Measurements from ENCODE around the gene IFT81.

DNA sequence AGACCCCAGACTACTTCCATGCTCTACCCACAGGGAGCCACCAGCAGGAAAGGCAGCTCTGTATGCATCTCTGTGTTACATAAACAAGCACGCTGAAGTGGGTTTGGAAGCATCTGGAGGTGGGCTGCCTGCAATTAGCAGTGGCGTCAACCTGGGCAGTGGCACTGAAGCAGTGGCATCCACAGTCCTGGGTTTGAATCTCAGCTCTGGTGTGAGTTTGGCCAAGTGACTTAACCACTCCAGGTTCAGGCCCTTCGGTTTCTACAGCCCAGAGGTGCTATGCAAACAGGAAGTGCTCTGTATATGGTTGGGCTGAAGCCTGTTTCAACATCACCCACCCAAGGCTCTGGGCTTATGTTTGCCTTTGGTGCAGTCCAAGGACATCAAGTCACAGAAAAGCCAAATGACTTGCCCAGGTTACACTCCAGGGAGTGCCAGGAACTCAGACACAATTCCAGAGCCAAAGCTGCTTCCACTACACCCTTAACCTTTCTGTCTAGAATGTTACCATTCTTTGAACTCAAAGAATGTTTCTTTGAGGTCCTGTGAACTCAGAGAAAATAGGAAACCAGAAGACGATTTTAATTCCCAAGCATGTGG lies 16.0 kb downstream of the GLTP start:
- PRO-cap = no peak
- RAMPAGE, long total RNA, 3 experiments = no peak in any of the 3 experiments

- PRO-cap = no peak
- RAMPAGE, long total RNA, 3 experiments = start-site peak on the plus strand in 1 of 3 experiments, at chr12:109908076-109908669 at its widest, 53 reads per replicate
Measured at GRCh38 chr12:109908214-109908787, 8.2 kb downstream of the TCHP start.

- PRO-cap = bidirectional peak, plus-strand start at chr12:110124389, minus-strand start at chr12:110124125
- RAMPAGE, long total RNA, 3 experiments = start-site peak on the plus strand in 2 of 3 experiments, at chr12:110124343-110124430 at its widest, 23 to 56 reads per replicate
Measured at GRCh38 chr12:110123875-110125062, at the start of gene IFT81. Gene IFT81 (plus strand): TSS chr12:110124357.

GRCh38 chr12:110244714-110245307 lies 36.2 kb upstream of the ATP2A2 start:
- PRO-cap = no peak
- RAMPAGE, long total RNA, 3 experiments = no peak in any of the 3 experiments

GRCh38 chr12:110279730-110279961 lies 1.4 kb upstream of the ATP2A2 start:
- PRO-cap = no peak
- RAMPAGE, long total RNA, 3 experiments = no peak in any of the 3 experiments

GRCh38 chr12:110317696-110318490 lies 36.8 kb downstream of the ATP2A2 start:
- PRO-cap = no peak
- RAMPAGE, long total RNA, 3 experiments = no peak in any of the 3 experiments

DNA sequence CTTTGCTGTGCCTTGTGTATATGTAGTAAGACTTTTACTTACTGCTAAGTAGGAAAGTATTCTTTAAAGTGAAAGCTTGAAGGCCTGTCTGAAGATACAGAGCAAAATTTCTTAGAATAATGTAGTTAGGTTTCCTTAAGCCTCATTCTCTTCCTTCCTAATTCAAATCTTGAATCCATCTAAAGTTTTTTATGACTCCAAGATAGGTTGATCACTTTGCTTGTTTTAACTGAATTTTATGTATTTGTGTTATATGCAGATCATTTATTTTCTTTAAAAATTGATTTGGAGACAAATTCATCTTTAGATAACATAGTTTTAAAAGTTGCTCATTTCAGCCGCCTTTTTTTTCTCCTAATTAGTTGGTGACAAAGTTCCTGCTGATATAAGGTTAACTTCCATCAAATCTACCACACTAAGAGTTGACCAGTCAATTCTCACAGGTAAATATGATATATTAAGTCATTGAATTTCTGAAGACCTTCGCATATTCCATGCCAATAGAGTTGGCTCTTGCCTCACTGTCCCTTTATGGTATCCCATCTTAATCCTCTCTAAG lies 41.7 kb downstream of the ATP2A2 start:
- PRO-cap = no peak
- RAMPAGE, long total RNA, 3 experiments = no peak in any of the 3 experiments

DNA sequence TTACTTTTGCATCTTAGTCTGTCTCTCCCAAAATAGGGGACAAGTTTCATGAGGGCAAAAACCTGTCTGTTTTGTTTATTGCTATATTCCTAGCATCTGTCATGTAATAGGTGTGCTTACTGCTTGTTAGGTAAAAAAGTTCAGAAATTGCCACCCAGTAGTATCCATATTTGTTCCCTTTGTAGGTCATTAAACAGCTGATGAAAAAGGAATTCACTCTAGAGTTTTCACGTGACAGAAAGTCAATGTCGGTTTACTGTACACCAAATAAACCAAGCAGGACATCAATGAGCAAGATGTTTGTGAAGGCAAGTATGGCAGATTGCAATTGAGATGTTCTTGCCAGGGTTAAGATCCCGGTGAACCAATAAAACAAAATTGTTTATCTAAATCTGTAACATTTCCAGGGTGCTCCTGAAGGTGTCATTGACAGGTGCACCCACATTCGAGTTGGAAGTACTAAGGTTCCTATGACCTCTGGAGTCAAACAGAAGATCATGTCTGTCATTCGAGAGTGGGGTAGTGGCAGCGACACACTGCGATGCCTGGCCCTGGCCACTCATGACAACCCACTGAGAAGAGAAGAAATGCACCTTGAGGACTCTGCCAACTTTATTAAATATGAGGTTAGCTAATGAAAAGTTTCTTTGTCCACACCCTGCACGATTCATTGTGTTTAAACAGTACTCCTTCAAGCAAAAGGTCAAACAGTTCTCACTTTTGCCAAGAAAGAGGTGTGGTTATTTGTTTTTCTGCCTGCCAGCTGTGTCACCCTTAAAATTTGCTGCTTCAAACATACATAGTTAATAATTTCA lies 58.3 kb downstream of the ATP2A2 start:
- PRO-cap = no peak
- RAMPAGE, long total RNA, 3 experiments = no peak in any of the 3 experiments

GRCh38 chr12:110342099-110342865 lies 61.2 kb downstream of the ANAPC7 start:
- PRO-cap = no peak
- RAMPAGE, long total RNA, 3 experiments = no peak in any of the 3 experiments

GRCh38 chr12:110346130-110347038 lies 57.1 kb downstream of the ANAPC7 start:
- PRO-cap = no peak
- RAMPAGE, long total RNA, 3 experiments = no peak in any of the 3 experiments

DNA sequence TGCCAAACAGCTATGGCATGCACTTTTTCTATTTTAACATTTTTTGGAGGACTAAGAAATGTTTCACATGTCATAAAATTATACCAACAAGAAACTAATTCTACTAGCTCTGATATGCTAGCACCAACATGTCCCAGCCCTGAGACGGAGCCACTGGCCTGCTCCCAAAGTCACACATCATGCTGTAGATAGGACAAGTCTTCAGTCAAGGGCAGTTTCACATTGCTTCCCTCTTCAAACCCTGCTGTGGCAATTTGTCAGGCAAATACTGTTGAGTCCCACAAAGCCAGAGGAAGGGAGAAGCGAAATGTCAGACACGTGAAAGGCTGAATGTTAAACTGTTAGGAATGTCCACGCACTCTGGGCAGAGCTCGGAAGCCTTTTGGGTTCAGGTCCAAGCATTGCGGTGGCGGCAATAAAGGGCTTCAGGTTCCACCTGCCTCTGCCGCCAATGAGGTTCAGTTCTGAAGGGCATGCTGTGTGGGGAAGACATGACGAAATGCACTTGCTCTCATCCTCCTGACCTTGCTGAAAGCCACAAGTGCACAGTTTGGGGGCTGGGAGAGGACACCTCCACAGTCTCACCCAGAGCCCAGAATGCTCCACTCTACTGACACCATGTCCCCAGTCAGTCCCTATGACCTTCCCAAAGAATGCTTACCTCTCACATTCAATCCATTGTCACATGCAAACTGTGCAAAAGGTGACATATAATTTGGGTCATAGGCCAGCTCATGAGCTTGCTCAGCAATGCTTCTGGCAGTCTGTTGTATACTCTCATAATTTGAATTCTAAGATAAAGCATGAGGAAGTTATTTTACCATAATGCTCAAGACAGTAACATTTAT lies 35.6 kb downstream of the RAD9B start:
- PRO-cap = no peak
- RAMPAGE, long total RNA, 3 experiments = no peak in any of the 3 experiments

- PRO-cap = no peak
- RAMPAGE, long total RNA, 3 experiments = no peak in any of the 3 experiments
Measured at GRCh38 chr12:110627538-110628126, 13.7 kb downstream of the TCTN1 start.

DNA sequence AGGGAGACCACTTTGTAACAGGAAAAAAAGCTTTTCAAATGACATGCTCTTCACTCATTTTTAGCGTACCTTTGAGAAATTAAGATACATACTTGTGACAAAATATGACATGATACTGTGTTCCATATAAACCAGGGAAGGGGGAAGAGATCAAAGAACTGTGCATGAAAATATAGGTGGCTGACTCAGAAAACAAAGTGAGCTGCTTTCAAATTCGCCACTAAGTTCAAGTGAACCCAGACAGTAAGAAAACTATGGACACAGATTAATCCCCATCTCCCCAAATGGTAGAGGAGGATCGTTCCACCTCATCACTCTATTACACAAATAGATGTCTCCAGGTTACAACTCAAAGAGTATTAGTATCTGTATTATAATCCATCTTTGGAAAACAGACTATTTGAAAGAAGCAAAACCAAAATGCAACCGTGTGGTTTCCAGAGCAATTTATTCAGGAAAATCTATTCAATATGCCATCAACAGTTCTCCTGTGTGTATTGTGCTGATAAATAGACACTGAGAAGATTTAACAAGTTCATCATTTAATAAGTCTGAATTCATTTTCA lies 23.2 kb downstream of the PPP1CC start:
- PRO-cap = no peak
- RAMPAGE, long total RNA, 3 experiments = no peak in any of the 3 experiments

DNA sequence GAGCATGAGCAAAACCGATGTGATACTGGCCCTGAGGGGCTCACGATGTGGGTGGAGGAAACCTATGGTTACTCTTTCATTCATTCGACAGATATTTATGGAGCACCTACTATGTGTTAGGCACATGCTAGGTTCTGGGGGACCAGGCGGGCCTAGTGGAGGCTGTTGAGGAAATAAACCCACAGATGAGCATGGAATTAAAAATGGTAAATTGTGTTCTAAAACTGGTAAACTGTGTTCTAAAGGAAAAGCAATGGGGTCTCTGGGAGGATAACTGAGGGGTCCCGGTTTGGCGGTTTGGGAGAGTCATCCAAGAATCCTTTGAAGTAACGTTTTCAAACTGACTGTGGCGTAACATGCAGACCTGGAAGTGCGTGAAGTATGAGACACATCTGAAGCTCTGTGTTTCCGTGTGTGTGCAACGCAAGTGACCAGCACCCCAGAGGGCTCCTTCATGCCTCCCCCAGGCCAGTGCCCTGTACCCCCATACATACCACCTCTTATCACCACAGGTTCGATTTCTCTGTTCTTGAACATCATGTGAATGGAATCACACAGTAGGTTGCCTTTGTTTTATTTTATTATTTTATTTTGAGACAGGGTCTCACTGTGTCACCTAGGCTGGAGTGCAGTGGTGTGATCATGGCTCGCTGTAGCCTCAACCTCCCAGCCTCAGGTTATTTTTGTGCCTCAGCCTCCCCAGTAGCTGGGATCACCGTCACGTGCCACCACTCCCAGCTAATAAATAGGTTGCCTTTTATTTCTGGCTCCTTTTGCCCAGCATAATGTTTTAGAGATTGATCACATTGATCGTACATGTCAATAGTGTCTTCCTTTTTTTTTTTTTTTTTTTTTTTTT lies 15.1 kb downstream of the SH2B3 start:
- PRO-cap = no peak
- RAMPAGE, long total RNA, 3 experiments = no peak in any of the 3 experiments

GRCh38 chr12:111427306-111428075 lies 21.8 kb downstream of the SH2B3 start:
- PRO-cap = no peak
- RAMPAGE, long total RNA, 3 experiments = no peak in any of the 3 experiments

DNA sequence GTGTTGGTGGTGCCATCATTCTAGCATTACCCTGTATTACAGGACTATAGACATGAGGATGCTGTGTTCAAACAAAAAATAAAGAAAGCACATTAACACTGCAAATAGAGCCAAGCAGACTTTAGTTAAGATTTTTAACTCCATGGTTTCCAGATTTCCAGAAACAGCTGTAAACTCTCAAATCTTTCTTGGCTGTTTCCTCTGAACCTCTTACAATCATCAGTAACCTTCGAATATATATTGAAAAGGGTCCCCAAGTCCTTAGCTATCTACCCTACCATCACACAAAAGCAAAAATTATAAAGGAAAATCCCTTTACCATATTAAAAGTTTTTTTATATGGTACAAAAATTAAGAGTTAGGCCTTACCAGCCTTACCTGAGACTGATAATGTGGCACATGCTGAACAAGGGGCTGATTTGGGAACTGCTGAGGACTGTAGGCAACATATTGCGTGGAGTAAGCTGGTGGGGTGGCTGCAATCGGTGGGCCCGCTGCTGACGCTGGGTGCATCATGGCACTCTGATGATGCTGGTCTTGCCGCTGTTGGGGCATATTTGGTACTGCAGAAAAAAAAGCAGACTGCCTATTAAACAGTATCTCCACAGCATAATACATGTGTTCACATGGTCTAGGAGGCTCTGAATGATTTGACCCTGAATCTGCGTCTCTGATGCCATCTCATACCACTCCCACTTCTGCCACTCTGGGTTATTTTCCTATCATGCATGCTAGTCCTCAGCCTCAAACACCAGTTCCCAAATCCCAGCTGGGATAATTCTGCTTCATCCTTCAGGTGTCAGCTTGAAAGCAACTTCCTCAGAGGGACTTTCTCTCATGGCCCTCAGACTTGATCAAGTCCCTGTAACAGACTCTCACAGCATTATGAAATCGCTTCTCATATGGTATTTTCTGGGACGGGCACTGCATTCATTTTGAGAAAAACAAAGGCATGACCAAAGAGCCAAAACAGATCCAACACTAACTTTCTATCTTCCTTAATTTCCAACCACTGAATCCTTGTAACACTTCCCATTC lies 64.8 kb downstream of the SH2B3 start:
- PRO-cap = no peak
- RAMPAGE, long total RNA, 3 experiments = no peak in any of the 3 experiments

- PRO-cap = no peak
- RAMPAGE, long total RNA, 3 experiments = no peak in any of the 3 experiments
Measured at GRCh38 chr12:111509749-111510182, 89.3 kb downstream of the ATXN2 start.

DNA sequence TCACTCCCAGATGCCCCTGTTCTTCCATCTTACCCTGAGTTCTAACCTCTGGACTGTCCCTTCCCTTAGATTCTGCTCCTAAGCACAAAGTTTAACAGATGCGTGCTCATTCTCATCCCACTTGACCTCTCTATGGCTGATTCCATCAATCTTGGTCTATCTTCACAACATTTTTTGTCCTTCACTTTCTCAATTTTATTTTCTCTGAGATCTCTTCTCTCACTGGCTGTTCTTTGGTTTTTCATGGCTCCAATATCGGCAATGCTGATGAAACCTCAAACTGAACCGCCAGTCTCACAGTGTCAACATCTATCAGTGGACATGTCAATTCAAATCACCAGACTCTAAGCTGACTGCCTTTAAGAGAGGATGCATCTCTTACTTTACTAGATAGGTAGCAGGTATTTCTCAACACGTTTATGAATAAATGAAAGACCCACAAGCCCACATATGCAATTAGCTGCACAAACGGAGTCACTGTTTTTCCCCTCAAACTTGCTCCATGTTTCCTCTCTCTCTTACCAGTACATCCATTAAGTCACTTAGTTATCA lies 80.5 kb downstream of the ATXN2 start:
- PRO-cap = no peak
- RAMPAGE, long total RNA, 3 experiments = no peak in any of the 3 experiments

- PRO-cap = no peak
- RAMPAGE, long total RNA, 3 experiments = no peak in any of the 3 experiments
Measured at GRCh38 chr12:111663609-111664189, 22.1 kb downstream of the BRAP start.

DNA sequence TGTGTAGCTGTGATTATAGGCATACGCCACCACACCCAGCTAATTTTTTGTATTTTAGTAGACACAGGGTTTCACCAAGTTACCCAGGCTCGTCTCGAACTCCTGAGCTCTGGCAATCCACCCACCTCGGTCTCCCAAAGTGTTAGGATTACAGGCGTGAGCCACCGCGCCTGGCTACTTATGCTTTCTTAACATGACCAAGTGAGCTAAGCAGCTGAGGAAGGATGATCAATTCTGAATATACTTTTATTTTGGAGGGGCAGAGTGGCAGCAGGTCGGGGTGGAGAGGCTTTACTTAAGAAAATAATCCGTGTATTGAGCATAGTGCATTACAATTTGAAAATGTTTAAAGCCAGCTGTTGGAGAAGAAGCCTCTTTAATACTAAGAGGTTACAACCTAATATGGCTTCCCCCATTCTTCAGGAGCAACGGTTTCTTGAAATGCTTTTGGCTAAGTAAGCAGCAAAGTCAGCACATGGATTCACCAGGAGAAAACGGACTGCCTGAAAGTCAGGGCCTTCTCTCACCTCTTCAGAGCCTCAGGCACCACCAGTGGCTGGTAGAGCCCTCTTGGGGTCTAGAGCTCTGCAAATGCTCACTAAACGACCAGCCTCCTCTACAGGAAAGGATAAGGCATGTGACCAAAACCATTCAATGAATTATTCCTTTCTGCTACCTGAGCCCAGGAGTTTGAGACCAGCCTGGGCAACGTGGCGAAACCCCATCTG lies 11.2 kb downstream of the BRAP start:
- PRO-cap = no peak
- RAMPAGE, long total RNA, 3 experiments = no peak in any of the 3 experiments

All from tibial nerve (tissue), 3 donors.